ENCODE results near the genes LPAR3 and DDAH1.

GRCh38 chr1:83151039-83151587 is 847.8 kb downstream of the TTLL7 start:
- PRO-cap = no peak

DNA sequence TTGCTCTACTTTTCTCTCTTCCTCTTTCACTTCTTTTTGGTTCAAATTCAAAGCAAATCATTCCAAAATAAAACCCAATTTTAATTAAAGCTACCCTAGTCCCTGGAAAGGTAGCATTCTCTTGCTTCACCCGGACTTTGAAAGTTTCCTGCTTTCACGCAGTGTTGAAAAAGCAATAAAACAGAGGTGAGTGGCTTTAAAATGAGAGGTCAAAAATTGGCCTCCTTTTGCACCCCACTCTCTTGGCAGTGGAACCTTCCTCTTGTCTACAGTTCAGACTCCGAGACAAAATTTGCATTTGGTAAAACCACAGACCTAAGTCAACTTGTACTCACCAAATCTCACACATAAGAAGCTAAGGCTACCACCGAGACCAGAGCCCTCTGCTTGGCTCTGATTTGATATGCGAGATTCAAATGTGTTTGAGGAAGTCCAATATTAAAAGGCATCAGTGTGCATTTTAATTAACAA is 252.7 kb downstream of the TTLL7 start:
- PRO-cap = no peak

- PRO-cap = unidirectional peak, minus-strand start at chr1:83776257
Observed at GRCh38 chr1:83776053-83776554, 222.8 kb downstream of the TTLL7 start.

DNA sequence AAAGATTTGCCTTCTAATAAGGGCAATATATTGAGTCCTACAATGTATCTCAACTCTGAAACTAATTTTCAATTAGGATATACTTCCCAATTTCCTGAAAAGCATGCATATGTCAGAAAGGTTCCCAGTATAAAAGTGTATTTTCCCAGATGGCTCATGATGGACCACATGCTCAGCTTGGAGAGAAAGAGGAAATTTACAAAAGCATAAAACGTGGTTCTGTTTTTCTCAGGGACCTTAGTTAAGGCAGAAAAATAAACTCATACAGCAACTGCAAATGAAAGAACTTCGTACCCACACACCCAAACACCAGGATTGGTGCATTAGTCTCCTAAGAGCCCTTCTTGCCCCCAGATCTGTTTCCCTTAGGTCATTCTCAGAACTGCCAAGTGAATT is 57.6 kb downstream of the SSX2IP start:
- PRO-cap = no peak

- PRO-cap = no peak
Observed at GRCh38 chr1:84892340-84893466, at the start of gene LPAR3. TSS of gene LPAR3 (minus strand) at chr1:84893206.

- PRO-cap = no peak
Observed at GRCh38 chr1:84968607-84969259, 28.2 kb downstream of the MCOLN2 start.

DNA sequence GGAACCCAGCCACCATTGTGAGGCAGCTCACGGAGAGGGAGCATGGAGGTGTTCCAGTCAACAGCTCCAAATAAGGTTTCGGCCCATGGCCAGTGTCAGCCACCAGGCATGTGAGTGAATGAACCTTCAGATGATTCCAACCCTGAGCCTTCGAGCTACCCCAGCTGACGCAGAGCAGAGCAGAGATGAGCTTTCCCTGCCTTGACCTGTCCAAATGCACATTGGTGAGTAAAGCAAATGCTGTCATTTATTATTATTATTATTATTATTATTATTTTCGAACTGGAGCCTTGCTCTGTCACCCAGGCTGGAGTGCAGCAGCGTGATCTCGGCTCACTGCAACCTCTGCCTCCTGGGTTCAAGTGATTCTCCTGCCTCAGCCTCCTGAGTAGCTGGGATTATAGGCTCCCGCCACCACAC is 57.9 kb downstream of the SYDE2 start:
- PRO-cap = no peak

DNA sequence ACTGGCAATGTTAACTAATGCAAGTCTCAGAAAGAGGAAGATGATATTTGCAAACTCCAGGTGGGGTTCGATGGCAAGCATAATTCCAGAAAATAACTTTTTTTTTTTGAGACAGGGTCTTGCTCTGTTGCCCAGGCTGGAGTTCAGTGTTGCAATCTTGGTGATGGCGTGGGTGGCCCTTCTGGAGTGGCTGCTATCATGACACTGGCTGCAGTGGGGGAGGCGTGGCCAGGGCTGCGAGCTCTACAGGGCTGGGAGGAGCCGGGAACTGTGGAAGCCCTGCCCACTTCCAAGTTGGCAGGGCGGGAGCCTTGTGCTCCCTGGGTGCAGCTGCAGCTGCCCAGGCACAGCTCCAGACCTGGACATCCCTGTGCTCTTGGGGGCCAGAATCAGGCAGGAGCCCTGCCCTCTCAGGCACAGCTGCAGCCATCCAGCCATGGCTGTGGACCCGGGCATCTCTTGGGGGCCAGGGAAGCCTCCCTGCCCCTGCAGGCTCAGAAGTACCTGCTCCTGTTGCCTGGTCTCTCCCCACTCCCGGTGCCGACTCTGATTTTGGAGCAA is 7.1 kb upstream of the BCL10 start:
- PRO-cap = no peak

GRCh38 chr1:85328801-85329457 is 52.5 kb upstream of the BCL10 start:
- PRO-cap = no peak

- PRO-cap = no peak
Observed at GRCh38 chr1:85330299-85330917, 54.0 kb upstream of the BCL10 start.

DNA sequence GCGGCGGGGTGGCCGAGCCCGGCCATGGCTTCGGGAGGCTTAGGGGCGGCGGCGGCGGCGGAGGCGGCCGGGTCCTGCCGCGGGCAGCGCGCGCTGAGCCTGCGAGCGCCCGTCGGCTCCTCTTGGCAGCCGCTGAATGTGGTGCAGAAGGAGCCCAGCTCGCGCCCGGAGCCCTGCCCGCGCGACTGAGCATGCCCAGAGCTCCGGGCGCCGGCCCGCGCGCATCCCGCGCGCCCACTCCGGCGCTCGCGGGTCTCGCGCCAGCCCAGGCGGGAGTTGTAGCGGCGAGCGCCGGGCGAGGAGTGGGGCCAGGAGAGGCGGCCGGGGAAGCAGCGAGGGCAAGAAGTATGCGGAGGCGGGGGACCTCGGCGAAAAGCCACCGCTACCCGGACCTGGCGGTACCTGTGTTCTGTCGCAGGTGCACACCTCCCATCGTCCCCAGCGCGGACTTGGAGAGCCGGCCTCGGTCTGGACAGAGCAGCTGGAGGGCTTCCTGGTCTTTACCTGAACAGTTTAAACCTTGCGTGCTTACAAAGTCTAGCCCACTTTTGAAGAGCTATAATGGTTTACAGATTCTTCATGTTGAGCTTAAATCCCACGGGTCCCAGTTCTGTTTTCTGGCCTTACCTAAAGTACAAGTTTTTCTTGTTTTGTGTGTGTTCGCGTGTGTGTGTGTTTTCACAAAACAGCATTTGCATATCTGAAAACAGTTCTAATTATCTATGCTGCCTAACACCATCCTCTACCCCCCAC is at the start of gene DDAH1:
TSS of gene DDAH1 (minus strand) at position 140 of the 753 bp plus-strand sequence.
- PRO-cap = bidirectional peak, plus-strand start at position 281 of the sequence, minus-strand start at position 134 of the sequence

- PRO-cap = no peak
Observed at GRCh38 chr1:85527045-85527697, 53.4 kb upstream of the CCN1 start.

DNA sequence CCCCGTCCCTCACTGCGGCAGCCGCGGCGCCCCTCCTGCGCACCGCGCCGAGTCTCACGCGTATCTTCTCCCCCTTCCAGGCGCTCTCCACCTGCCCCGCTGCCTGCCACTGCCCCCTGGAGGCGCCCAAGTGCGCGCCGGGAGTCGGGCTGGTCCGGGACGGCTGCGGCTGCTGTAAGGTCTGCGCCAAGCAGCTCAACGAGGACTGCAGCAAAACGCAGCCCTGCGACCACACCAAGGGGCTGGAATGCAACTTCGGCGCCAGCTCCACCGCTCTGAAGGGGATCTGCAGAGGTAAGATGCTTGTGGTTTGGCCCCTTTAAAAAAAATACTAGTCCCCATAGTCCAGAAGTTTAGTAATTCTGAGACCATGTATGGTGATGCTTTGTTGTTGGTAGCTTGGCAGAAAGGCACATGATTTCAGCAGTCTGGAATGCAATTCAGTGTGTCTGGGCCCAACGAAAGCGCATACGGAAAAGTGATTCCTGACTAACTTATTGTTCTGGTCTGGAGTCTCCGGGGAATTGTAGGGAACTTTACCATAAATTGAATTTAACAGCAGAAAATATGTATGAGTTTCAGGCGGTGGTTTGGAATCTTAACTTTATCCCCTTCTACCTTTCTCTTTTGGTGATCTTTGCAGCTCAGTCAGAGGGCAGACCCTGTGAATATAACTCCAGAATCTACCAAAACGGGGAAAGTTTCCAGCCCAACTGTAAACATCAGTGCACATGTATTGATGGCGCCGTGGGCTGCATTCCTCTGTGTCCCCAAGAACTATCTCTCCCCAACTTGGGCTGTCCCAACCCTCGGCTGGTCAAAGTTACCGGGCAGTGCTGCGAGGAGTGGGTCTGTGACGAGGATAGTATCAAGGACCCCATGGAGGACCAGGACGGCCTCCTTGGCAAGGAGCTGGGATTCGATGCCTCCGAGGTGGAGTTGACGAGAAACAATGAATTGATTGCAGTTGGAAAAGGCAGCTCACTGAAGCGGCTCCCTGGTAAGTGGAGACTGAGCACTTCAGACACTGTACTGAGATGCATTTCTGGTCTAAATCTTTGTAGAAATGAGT is 1.1 kb downstream of the CCN1 start:
- PRO-cap = bidirectional peak, plus-strand start at position 443 of the sequence, minus-strand start at position 89 of the sequence

DNA sequence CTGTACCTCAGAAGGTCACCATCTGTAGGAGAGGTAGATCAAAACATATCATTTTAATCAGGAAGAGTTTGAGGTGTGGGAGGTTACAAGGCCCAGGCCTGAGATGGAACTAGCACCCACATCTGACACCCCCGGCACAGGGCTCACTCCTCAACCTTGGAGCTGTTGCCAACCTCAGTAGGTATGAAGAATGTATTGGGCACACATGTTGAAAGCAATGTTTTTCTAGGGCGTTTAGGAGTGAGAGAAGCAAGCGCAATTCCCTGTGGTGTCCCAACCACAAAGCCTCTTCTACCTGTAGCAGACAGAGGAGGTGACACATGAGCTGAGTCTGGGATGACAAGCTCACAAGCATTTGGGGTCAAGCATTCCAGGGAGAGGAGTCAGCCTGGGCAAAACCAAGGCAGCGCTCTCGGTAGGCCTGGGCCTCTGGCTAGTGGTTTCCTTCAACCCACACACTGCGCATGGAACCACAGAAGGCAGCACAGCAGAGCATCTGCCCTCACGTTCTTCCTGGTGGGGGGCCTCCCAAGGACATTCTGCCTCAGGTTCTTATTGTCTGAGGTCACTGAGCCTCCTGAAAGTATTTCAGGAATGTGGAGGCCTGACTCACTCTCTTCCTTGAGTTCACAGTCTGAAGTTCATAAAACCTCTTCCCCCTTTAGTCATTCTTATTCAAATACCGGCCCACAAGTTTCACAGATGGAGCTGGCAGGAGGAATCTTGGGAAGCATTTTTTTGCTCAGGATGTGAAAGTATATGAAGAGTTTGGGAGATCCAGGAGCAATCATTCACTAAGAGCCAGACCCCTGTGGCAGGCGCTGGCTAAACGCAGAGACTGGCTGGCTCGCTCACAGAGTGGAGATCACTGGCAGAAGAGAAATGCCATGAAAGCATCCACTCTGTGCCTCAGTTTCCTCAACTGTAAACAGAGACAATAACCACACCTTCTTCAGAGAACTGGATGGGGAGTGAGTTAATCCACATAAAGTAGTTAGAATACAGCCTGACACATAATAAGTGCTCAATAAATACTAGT is 26.7 kb downstream of the CCN1 start:
- PRO-cap = no peak

- PRO-cap = no peak
Observed at GRCh38 chr1:86355808-86356845, 40.0 kb downstream of the ODF2L start.

- PRO-cap = no peak
Observed at GRCh38 chr1:86502076-86502611, 33.4 kb downstream of the CLCA1 start.

DNA sequence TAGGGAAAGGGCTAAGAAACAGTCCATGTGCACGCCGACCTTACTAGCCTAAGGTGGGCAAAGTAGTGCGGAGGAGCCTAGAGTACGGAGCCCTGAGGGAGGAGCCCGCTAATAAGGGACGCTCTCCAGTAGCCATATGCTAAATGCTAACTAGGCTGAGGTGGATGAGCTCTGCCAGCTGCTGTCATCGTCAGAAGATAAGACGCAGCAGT is 35.0 kb downstream of the CLCA1 start:
- PRO-cap = no peak

DNA sequence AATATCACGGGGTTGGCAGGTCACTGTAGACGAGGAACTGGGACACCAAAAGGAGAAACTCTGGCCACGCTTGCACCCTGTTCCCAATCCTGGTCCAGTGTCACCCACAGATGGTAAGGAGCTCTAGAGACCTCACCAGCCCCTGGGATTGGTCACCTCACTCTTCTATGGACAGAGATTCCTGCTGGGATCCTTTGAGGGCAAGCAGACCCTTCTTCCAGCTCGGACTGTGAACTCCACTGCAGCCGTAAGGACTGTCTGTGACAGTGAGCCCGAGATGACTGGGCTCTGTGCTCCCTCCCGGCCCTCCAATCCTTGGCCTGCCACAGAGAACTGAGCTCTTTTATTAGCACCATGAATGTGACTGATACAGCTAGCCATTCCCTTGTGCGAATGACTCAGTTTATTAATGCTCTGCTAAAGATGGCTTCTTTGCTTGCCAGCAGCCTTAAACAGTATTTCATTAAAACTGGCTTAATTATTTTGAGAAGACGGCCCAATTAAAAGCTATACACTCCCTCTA is 194.7 kb upstream of the LMO4 start:
- PRO-cap = unidirectional peak, minus-strand start at position 256 of the sequence; unidirectional peak, minus-strand start at position 317 of the sequence

DNA sequence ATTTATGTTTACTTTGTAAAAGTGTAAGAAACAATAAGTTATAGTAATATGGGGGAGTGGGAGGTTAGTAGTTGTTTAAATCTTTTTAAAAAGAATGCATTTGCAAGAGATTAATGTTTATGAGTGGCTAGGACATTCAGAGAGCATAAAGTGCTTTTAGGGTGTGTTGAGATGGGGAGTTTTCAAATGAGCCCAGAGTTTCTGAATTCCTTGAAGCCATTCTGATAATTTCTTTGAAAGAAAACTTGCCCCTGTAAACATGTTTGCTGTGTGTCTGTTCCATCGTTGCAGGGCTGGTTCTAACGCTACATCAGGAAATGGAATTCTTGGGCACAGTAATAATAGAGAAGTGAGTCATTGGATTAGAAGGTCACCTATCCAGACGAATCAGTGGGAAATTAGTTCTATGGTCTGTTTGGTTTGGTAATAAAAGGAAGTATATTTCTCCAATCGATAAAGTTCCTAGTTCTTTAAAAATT is 64.0 kb downstream of the LMO4 start:
- PRO-cap = no peak

DNA sequence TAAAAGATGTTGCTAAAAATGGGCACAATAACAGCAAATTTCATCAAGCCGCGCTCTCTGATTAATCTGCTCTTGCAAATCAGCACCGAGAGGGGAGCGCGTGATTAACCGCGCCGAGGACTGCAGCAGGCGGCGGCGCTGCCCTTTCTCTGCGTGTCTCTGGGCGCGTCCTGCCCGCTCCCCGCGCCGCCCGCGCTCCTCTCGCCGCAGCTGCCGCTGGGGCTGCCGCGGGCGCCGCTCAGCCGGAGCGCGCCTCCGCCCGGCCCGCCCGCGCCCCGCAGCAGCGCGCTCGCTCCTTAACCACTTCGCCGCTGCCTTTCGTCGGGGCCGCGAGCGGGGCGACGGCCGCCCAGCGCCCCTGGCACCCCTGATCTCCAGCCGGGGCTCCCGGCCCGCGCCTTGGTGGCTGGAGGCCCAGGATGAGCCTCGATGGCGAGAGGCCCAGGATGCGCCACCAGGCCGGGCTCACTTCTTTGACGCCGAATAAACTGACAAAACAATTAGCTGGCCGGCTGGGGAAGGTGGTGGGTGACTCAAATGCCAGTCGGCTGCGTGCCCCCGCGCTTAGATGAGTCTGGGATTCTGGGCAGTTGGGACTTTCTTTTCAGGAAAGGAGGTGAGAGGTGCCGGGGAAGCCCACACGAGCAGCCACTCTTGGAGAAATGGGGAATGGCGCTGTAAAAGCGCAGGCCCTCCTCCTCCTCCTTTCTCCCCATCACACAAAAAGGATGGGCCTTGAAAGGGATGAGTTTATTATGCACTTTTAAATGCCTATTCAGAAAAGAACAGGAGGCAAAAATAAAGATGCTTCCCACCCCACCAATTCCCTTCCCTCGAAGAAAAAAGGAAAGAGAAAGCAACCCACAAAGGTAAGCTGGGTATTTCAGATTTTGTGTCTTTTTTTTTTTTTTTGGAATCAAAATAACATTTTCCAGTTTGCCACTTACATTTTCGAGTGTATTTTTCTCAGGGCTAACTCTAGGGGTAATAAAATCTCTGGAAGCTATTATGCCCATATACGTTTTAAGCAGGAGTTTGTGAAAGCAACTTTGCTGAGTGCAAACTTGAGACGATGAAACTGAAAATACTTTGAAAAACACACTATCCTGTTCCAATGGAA is 221.2 kb upstream of the PKN2 start:
- PRO-cap = no peak

All from tibial artery (tissue), 1 donor.